Colonic mucosa (tissue), 1 donor: Measurements from ENCODE around the gene MEIKIN.

DNA sequence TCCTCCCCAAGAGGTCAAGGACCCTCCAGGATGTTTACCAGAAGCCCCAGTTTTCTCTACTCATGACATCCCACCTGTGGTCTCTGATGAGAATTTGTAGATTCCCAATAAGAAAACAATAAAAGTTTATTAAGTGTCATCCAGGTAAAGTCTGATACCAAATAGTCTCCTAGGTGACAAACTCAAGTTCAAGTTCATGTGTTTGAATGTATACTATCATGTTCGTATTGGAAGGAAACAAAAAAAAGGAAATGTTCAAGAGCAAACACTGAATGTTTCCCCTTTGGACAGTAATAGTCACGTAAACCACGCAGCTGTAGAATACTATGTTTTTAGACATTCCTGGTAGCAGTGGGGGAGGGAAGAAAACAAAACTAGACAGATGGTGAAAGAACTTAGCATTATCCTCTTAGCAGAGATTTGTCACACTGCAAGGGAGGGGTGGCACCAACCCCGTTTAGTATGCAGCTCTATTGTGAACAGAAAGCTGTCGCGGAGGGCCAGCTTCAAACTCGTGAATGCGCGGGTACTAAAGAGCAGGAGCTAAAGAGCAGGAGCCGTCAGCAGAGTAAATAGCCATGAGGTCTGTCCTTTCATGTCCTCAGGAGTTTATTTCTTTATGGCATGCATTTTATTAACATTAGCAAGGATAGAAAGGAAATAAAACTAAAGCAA is 142.1 kb upstream of the SLC12A2 start:
- PRO-cap = no peak

GRCh38 chr5:128118639-128118982 is 35.0 kb downstream of the SLC12A2 start:
- PRO-cap = no peak

DNA sequence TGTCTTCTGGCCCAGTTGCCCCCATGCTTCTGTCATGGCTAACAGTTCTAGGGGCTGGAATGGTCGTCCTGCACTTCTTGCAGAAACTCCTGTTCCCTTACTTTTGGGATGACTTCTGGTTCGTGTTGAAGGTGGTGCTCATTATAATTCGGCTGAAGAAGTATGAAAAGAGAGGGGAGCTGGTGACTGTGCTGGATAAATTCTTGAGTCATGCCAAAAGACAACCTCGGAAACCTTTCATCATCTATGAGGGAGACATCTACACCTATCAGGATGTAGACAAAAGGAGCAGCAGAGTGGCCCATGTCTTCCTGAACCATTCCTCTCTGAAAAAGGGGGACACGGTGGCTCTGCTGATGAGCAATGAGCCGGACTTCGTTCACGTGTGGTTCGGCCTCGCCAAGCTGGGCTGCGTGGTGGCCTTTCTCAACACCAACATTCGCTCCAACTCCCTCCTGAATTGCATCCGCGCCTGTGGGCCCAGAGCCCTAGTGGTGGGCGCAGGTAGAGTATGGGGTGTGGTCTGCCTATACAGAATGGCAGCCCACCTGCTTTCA is 905 bp downstream of the SLC27A6 start:
- PRO-cap = no peak

DNA sequence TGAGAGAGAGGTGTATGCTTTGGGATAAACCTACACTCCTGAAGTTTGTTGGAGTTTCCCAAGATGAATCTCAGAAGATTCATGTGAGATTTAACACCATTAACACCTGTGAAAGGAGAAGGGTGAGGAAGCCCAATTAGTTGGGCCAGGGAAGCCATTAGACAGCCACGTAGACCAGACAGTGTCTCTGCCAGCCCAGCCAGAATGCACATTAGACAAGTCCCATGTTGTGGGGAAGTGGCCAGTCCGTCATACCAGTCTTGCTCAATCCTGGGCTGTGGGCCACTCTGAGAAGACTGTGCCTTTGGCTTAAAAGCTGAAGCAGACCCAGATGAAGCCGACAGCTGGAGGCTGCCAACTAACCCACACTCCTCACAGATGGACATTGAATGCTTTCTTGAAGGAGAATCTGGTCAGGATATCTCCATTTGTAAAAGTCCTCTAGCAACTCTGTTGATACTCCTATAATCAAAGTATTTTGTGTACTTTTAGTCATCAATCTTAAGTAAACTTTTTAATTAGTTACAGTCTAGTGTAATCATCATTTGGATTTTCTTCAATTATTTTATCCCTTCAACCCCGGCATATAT is 128.6 kb downstream of the CHSY3 start:
- PRO-cap = no peak

DNA sequence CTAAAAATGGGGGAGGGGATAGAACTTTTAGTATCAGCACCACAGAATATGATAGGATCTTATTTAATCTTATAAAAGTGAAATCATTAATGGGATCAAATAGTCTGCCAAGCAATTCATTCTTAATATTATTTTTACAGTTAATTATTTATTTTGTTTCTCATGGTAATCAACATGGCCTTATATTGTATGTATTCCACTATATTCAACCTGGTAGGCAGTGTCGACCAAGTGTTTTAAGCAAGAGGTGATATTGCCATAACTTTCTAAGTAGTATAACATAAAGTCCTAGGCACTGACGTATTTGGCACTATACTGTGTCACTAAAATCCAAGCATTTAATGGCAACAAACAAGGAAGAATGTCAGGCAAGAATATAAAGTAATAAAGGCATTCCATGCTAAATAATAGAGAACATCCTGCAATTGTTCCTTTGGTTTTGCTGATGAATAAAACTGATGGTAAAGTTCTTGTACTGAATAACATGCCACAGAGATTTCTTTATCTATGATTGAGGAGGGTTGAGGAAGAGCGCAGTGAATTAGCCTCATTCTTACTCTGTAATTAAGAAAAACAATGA is 257.0 kb downstream of the HINT1 start:
- PRO-cap = no peak

DNA sequence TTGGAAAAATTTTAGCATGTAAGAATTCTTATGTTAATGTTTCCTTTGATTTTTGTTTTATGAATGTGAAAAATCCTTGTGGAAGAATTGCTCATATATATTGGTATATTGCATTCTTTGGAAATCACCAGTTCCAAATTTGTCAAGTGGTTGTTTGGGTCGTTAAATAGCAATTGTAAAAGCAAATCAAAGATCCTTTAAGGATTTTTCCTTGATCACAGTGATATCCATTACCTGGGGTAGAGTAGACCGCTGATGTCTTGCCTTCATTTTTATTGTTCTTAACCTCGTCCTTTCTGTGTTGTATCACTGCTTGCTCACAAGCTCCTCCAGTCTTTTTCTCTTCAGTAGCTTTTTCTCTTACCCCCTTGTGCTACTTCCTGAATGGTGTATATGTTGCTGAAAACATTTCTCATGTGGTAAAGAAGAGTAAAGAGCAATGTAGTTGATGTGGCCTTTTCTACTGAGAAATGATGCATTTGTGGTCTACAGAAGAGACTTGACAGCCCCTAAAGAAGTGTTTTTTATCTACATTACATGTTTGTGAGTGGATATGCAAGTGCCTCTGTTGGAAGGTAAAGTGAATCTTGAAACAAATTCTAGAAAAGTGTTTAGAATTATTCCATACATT is 17.2 kb downstream of the CDC42SE2 start:
- PRO-cap = unidirectional peak, minus-strand start at position 311 of the sequence

DNA sequence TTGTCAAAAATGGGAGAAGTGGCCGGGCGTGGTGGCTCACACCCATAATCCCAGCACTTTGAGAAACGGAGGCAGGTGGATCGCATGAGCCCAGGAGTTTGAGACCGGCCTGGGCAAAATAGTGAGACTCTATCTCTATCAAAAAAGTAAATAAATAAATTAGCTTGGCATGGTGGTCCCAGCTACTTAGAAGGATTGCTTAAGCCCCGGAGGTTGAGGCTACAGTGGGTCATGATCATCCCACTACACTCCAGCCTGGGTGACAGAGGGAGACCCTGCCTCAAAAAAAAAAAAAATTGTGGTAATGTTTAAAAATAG is 24.0 kb downstream of the CDC42SE2 start:
- PRO-cap = no peak

DNA sequence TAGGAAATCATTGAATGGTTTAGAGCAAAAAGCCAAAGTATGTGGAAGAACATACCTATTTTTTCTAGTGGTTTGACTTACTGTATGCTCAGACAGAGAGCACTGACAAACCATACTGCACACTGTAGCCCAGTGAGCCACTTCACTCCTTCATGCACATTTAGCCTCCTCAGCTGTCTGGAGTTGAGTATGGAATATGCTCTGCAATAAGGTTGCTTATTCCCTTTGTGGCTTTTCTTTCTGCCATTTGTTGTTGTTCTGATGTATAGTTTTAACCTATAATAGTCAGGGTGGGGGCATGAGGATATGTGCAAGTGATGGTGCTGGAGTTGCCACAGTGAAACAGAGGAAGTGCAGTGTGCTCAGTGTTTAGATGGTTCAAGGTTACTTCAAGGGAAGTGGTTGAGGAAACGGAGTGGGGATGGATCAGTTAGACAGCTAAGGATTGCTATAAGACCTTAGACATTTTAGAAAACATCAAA is 100.7 kb downstream of the CDC42SE2 start:
- PRO-cap = no peak

DNA sequence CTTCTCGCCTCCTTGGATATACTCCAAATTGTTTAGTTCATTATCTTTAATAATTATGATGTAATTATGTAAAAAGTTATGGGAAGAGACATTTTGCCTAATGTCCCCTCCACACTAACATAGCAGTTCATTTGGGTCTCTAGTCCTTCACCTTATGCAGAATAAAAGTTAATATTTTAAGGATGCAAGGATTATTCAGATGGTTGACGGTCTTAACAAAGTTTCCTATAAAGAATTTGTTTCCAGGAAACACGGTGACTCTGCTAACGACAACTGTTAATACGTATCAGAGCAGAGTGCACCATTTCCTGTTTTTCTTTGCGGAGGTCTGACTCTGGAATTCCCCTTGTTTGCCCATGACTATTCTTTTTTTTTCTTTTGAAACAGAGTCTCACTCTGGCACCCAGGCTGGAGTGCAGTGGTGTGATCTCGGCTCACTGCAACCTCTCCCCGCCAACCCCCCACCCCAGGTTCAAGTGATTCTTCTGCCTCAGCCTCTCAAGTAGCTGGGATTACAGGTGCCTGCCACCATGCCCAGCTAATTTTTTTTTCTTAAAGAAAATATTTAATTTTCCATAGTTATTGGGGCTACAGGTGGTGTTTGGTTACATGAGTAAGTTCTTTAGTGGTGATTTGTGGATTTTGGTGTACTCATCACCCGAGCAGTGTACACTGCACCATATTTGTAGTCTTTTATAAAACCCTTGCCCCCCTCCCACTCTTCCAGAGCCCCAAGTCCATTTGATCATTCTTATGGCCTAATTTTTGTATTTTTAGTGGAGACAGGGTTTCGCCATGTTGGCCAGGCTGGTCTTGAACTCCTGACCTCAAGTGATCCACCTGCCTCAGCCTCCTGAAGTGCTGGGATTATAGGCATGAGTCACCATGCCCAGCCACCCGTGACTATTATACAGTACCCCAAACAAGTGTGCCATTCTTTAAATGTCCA is 116.0 kb downstream of the CDC42SE2 start:
- PRO-cap = no peak

- PRO-cap = no peak
These were observed 136.5 kb downstream of the RAPGEF6 start for GRCh38 chr5:131498260-131499172.

GRCh38 chr5:131578041-131579118 is 56.6 kb downstream of the RAPGEF6 start:
- PRO-cap = no peak

- PRO-cap = no peak
These were observed 79.6 kb upstream of the RAPGEF6 start for GRCh38 chr5:131714548-131715047.

DNA sequence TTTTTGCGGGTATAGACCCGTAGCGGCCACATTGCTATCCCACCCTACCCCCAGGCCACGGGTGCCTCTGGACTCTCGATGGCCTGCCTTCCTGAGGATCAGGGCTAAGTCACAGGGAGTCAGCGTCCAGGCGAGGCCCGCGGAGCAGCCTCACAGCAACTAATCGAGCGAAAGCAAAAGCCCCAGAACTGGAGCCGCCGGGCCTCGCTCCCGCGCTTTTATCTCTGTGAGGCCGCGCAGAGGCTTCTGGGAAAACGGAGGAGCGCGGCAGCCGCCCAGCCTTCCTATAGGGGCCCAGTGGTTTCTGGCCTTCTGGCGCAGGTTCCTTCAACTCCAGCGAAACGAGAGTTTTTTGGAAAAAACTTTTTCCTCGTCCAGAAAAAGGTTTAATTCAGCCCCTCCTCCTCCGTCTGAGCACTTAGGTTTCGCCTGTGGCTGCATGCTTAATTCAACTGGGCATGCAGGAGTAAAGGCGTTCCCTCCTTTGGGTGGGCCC is at the start of gene MEIKIN:
TSS of gene MEIKIN (minus strand) at position 190 of the 496 bp plus-strand sequence.
- PRO-cap = no peak

GRCh38 chr5:132020186-132020713 is 8.8 kb upstream of the ACSL6 start:
- PRO-cap = no peak

DNA sequence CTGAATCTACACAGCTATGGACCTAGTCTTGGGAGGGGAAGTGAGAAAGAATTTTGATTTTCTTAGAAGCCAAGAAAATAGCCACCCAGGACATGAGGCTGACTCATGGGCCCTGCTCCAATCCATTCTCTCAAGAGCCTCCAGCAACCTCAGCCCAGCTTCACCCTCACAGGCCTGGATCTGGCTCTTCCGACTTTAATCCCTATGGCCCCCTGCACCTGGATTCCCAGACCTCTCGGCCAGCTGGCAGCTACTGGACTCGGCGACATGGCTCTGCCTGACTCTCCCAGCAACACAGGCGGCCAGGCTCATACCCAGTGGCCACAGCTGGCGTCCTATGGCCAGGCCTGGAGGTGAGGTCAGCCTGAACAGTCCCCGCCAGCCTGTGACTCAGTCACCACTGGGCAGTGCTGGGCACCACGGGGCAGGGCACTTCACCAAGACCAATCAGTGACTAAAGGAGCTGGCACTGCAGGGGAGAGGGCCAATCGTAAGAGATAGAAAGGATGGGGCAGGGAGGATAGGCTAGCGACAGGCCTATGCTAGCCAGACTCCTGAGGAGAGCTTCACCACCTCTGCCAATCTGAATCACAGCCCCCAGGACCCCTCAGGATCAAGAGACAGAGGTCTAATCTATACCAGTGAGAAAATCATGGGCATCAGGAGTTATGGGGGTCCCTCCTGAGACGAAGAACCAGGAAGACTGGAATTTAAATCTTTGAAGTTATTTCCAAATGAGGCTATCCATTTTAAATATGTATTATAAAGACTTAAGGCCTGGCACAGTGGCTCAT is 6.1 kb upstream of the PDLIM4 start:
- PRO-cap = no peak

DNA sequence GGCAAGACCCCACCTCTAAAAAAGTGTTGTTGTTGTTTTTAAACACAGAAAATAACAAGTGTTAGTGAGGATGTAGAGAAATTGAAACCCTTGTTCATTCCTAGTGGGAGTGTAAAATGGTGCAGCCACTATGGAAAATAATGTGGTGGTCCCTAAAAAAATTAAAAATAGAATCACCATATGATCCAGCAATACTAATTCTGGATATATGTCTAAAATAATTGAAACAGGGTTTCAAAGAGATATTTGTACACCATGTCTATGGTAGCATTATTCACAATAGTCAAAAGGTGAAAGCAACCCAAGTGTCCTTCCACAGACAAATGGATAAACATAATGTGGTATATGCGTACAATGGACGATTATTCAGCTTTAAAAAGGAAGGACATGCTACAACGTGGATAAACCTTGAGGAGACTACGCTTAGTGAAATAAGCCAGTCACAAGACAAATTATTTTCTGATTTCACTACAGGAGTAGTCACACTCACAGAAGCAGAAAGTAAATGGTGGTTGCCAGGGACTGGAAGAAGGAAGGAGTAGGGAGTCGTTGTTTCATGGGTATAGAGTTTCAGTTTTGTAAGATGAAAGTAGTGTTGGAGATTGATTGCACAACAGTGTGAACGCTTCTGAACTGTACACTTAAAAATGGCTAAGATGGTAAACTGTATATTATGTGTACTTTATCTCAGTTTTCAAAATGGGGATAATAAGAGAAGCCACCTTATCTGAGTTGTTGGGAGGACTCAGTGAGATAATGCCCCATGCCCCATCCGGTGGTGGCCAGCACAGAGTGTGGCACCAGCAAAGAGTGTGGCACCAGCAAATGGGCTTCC is 4.0 kb downstream of the SLC22A4 start:
- PRO-cap = no peak

- PRO-cap = no peak
These were observed 10.8 kb upstream of the SLC22A5 start for GRCh38 chr5:132358565-132359191.

- PRO-cap = no peak
These were observed 18.8 kb downstream of the SLC22A5 start for GRCh38 chr5:132388137-132388898.

GRCh38 chr5:132394362-132395583 is 25.3 kb downstream of the SLC22A5 start:
- PRO-cap = no peak

GRCh38 chr5:132480762-132481764 is 9.5 kb downstream of the IRF1 start:
- PRO-cap = no peak